Colonic mucosa (tissue), 1 donor: ENCODE measurements around the gene C22orf39.

DNA sequence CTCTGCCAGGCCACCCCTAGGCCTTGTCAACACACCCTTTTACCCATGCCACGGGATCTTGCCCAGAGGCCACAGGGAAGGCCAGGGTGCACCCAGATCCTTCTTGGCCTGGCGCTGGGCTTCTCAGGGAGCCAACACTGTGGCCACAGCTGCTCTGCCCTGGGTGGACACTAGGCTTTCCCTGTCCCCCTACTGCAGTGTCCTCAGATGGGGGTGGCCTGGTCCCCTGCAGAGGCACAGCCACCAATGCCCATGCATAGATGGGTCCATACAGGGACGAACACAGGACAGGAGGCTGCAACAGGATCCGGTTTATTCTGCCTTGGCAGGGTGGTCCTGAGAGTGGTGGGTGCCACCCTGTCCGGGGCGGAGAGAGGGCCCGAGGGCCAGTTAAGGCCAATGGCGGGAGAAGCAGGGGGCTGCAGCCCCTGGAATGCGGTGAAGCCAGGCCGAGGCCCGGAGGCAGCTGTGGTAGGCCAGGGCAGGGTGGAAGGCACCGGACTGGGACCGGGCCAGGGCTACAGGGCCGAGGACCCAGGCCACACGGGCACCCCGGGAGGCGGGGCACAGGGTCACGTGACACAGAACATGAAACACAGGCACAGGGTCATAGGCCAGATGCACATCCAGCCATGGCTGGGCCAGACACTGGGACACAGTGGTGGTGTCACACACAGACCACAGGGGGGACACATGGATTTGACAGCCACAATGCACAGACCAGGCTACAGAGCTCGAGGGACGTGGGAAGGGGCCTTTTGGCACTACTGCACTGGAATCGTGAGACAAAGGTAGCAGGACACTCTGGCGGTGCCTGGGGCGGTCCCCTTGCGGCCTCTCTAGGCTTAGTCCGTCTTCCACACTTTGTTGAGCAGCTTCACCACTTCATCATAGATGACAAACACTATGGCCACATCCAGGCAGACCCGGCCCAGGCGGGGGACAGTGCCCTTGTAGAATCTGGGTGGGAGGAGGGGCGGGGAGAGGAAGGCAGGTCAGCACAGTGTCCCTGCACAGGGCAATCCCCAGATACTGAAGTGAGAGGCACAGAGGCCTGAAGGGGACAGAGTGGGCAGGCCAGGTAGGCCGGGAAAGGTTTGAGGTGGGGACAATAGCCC is 2.9 kb downstream of the SLC25A1 start:
- PRO-cap = no peak

DNA sequence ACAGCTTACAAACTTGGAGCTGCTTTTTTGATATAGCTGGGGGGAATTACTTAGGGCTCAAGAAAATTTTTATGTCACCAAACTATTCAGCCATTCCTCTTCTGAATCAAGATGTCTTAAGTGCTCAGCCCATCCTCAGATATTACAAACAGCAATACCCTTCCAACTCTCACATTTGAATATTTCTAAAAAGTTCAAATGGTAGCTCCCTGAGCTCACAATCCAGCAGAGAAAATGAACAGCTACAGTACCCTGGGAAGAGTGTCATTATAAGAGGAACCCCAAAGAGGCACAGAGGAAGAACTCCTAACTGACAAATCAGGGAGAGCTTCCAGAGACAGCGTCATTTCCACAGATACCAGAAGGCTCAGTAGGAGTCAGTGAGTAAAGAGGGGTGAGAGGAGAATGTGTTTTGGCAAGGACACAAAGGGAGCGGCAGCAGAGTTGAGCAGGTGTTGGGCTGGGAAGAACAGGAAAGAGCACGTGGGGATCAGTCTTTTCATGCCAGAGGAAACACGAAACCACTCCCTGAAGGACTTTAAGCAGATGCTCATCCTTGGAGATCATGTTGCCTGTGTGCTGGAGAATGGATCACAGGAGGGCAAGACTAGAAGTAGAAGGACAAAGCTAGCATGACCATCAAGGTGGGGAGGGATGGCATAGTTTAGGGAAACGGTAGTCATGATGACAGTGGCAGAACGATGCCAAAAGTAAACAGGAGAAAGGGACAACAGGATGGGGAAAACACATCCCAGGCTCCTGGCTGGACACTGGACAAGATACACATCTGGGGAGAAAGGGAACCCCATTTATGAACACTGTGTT is 4.3 kb downstream of the CLTCL1 start:
- PRO-cap = no peak

DNA sequence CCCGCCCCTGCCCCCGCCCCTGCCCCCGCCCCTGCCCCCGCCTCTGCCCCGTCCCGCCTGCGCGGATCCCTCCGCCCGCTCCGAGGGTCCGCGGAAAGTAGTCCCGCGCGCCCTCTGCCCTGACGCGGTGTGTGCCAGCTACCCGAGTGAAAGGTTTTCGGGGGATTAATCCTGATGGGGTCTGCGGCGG is 224 bp upstream of the CLTCL1 start:
- PRO-cap = bidirectional peak, plus-strand start at position 83 of the sequence, minus-strand start outside the sequence

DNA sequence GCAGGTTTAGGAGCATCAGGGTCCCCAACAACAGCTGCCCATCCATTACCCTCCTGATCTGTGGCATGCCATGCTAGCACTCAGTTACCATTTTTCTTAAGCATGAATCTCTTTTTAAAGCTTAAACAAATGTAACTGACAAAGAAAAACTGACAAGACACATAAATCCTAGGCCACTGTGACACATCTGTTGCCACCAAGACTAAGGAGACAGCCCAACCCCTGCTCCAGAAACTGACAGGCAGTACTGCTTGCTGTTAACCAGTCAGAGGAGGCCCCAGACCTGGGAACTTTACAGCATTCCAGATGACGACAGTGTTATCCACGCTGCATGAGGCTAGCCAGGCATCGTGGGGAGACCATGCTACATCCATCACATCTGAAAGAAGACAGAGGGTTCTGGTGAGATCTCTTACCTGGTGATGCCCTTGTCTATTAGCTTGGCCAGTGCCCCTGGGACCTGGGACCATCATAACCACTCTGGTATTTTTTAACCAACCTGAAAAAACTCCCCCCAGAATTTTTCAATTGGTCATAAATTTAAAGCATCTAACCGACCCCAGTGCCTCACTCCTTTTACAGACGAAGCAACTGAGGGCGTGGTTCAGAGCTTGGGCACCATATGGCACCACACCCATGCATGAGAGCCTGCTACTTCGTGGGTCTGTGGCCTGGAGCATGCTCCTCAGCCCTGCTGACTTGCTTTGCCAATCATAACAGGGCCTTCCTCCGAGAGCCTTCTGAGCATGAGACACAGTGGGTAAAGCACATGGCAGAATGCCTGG is 33.6 kb downstream of the HIRA start:
- PRO-cap = no peak

GRCh38 chr22:19426850-19427866 is 4.4 kb downstream of the HIRA start:
- PRO-cap = no peak

GRCh38 chr22:19447329-19448027 is at the start of gene C22orf39:
Gene C22orf39 (minus strand): TSS chr22:19447711.
- PRO-cap = bidirectional peak, plus-strand start at chr22:19447407, minus-strand start at chr22:19447475; bidirectional peak, plus-strand start at chr22:19447856, minus-strand start at chr22:19447688

DNA sequence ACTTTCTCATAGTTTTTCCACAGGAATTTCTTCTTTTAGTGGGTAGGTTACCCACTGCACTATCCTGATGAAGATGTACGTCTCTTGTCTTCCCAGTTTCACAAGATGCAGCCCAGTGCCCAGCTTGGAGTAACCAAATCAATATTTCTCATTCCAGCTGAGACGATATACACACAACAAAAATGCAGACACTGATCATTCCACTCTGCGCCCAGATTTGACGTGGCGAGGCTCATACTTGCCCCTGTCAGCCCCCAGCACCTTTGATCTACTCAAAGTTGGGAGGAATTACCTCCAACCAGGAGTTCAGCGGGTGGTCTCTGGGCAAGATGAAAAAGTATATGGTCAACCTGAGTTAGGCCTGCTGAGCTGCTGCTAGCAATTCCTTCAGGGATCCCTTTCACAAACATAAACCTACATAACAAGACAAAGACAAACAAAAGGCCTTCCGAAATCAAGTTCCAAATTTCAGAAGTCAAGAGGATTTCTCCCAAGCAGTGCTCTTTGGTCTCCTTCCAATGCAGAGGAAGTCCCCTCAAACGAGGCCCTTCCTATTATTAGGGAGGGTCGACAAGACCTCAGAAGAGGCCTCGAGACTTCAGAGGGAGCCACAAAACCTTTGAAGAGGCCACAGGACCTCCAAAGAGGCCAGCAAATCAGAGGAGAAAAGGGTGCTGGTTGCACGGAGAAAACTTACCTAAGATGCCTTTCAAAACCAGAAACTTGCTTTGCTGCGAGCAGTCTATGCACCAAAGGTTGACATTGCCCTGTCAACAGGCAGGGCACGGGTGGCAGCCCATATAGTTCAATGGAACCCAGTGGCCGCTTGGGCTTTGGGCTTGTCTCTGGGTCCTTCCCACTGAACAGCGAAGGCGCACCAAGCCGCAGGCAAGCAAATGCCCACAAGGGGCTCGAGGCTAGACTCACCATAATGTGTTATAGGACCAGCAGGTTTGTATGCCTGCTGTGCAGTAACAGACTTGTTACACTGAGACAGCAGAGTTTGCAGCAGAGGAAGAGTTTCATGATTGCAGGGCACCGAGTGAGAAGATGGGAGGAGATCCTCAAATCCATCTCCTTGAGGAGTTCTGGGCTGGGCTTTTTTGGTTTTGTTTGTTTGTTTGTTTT is 20.7 kb downstream of the CLDN5 start:
- PRO-cap = no peak

- PRO-cap = no peak
These were observed 47.6 kb upstream of the CLDN5 start for GRCh38 chr22:19571833-19572183.

- PRO-cap = no peak
These were observed 79.4 kb upstream of the CLDN5 start for GRCh38 chr22:19603591-19603993.

DNA sequence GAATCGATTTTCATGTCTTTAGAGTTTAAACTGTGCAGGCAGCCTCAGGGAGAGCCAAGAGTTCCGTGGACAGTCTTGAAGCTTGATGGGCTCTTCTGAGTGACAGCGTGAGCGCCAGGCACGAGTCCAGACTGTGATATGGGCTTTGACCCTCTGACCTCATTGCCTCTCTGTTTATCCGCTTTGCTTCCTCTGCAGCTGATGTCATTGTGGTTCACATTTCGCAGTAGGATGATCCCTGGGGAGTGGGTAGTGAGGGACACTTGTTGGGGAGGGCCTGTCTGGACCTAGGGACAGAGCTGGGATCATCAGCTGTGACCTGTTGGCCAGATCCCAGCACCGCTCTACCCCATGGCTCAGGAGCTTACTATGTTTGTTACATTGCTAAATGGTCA is 80.6 kb upstream of the CLDN5 start:
- PRO-cap = no peak

DNA sequence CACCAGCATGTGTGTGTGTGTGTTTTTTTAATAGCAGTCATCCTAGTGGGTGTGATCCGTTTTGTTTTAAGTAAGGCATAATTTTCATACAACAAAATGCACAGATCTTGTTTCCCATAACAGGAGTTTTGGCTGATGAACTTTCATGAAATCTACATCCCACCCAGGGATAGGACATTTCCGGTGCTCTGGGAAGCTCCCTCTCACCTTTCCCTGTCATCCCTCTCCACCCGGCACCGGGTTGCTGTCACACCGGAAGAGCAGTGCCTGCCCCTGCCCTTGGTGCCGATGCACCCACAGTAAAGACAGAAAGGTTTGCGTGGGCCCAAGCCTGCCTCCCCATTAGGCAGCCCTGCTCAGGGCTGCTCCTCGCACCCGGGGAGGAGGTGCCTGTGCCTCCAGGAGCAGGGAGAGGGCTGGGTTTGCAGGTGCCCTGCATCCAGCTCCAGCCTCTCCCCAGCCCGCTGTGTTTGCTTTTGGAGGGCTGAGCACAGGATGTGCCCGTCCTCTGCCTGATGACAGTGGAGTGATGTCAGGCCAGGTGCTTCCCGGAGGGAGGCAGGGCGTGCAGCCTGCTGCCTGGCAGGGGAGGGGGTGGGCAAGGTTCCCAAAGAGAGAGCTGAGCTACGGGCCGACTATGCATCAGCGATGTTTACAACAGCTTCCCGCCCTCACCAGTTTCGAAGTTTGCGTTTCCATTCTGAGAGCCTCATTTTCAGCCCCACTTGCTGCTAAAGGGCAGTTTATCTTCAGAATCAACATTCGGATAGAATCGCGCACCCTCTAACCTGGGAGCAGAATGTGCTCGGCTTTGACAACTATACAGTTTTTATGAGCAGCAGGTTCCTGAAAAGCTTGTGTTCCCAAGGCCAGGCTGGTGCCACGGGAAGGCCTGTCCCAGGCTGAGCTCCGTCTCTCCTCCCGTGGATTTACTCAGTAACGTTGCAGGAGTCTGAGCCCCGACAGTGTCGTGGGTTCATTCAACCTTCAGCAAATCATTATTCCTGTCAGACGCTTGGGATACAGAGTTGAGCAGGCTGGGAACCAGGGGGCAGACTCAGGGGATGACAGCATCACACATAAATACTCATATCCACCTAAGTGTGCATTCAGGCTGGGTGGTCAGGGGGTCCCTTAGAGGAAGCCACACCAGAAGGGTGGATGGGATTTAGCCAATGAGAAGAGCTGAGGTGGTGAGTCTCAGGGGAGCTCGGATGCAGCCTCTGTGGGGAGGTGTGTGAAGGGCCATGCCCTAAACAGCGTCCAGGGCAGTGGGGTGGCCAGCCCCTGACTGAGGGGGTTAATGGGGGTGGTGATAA is 83.3 kb upstream of the CLDN5 start:
- PRO-cap = no peak

DNA sequence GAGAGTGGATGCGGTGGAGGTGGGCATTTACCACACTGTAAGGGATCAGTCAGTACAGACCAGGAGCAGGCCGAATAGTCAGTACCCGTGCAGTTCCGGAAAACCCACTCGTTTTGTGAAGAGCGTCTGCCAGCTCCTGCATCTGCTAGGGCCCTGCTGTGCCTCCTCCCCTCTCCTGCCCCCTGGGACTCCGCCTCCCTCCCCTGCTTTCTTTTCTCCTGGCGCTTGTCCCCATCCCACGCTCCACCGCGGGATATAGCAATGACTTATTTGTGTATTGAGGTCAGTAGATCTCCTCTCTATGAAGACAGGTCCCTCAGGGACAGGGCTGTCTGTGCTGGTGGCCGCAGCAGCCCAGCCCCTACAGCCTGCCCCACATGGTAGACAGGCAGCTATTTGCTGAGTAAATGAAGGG is 50.3 kb upstream of the SEPTIN5 start:
- PRO-cap = no peak

GRCh38 chr22:19720392-19720905 is 2.9 kb upstream of the GP1BB start:
- PRO-cap = no peak

DNA sequence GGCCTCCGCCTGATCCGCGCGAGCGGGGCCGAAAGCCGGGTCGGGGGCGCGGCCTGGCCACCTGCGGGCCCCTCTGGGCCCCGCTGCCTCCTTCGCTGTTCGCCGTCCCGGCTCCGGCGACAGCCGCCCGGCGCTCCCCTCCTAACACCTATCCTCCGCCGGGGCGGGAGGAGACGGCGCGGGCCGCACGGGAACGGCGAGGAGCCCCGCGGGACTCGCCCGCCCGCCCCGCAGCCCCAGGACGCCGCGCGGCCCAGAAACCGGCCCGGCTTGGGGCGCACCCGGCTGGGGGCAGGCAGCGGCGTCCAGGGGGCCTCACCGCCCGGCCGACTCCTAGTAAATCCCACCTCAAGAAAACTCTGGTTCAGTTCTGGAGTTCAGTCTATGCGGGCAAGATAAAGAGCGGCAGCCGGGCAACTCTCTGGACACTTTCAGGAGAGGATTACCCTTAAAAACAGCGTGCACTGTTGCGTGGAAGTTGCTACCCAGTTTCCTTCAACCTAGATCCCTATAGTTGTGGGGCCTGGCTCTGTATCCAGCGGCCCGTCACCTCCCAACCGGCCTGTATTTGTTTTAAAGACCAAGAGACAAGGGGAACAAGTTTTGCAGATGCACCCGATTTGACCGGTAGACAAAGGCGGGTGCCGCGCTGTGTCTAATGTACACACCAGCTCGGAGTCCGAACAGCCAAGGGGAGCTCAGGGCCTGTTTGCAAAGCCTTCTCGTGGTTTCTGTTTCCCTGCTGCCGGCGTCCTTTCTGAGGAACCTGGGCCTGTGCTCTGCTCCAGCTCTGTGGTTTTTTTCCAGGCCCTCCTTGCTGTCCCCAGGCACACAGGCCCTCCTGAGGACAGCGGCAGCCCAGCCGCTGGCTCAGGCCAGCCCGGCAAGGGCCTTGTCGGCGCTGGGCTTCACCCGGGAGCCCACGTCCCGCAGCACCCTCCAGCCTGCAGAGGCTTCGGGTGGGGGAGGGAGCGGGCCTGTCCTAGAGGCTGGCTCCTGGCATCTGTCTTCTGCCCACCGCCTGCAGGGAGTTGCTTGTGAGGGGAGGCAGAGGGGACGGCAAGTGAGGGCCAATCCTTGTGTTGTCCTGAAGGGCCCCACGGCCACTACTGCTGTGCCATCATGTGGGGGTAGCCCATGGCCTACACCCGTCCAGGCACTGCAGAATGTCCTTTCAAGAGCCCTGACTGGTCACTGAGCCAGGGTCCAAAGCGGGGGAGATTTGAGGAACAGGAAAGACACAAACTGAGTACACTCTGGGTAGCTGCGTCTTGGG is 1.2 kb downstream of the TBX1 start:
- PRO-cap = no peak

DNA sequence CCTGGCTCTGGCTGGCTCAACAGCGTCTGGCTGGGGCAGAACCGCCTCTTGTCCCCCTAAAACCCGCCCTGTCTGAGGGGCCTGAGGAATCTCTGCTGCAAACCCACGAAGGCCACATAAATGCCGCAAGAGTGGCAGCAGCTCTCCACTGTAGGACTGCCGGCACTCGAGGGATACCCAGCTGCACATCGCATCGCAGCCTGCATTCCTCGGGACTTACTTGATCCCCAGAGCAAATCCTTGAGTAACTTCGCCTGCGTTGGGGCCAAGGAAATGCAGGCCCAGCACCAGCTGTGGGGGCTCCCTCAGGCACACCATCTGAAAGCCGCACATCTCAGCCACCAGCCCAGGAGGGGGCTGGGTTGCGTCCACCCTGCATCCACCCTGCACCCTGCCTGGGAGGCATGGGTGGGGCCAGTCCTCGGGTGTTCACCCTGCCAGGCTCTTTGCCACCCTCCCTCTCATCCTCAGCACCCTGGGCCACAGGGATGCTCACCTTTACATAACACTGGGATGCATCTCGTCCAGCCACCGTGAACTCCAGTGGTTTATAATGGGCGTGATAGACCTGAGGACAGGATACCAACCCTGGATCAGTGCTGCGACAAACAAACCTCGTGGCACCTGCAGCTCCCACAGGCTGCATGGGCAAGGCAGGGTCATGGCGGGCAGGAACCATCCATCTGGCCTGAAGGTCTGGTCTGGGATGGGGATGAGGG is 23.4 kb upstream of the GNB1L start:
- PRO-cap = no peak

- PRO-cap = no peak
These were observed 3.4 kb upstream of the COMT start for GRCh38 chr22:19938039-19938689.

DNA sequence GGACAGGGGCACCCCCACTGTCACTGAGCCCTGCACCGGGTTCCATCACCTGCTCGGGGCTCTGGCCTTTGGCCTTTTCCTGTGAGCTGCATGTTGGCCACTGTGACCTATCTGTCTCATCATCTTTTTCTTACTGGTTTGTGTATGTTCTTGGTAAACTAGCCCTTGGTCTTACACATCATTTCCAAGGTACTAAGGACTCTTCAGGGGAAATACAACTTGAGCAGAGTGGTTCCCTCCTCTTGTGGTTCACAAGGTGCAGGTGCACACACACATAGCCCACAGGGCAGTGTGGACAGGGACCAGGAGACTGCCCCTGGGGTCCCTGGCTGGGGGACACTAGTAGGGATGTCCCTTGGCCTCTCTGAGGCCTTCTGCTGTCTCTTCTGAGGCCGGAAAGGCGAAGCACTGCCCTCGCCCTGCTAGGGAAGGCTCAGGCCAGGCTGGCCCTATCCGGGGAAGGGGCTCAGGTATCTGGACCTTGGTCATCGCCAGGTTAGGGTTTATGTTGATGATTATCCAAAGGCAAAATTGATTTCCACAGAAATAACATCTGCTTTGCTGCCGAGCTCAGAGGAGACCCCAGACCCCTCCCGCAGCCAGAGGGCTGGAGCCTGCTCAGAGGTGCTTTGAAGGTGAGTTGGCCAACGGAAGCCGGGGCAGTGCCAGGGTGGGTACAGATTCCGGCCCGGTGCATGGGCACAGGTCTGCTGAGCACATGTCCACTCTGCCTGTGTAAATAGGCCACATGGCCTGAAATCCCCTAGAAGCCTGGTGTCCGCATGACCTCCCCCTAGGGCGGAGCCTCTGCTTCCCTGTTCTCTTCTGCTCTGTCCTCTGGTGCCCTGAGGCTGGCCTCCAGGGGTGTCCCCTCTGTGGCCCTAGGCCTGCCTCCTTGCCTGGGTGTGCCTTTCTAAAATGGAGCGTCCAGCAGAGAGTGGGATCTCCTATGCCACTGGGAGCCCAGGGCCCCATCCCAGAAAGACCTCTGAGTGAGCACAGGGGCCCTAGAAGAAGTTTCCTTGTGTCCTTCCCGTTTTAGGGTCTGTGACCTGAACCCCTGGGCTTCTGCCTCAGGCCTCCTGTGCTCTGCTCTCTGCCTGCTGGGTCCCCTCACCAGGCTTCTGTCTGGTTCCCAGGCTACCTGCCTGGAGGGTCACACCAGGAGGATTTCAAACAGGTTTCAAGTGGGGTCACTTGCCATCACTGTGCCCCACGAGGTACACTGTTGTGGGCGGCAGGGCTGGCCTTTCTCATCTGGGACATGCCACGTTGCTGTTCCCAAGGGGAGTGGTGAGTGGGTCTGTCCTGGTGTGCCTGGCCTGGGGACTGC is 19.5 kb upstream of the TXNRD2 start:
- PRO-cap = no peak

DNA sequence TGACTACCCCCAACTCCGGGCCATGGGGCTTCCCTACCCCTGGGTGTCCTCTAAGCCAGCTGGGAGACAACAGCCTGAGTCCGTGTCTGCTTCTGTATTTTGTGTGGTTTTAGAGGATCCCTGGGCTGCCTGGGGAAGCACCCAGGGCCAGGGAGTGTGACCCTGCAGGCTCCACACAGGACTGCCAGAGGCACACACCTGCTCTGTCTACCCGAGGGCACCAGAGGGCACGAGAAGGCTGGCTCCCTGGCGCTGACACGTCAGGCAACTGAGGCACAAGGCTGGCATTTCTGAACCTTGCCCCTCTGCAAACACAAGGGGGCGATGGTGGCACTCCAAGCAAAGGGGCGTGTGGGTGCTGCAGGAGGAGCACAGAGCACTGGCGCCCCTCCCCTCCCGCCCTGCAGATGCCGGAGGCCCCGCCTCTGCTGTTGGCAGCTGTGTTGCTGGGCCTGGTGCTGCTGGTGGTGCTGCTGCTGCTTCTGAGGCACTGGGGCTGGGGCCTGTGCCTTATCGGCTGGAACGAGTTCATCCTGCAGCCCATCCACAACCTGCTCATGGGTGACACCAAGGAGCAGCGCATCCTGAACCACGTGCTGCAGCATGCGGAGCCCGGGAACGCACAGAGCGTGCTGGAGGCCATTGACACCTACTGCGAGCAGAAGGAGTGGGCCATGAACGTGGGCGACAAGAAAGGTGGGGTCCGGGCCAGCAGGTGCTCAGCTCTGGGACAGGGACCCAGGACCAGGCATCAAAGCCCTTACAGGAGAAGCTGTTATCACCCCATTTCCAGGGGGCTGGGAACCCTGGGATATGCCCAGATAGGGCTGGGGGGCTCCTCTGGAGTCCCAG is 20.7 kb upstream of the TXNRD2 start:
- PRO-cap = unidirectional peak, plus-strand start at position 441 of the sequence

- PRO-cap = no peak
These were observed 25.5 kb upstream of the TXNRD2 start for GRCh38 chr22:19966892-19967731.

GRCh38 chr22:20086769-20087542 is 6.9 kb downstream of the DGCR8 start:
- PRO-cap = no peak